Calu3 (cell line): Measurements from ENCODE around the genes SMIM1 and LRRC47.

- PRO-cap, result no peak
Observed at GRCh38 chr1:3127869-3128450, 59.0 kb downstream of the PRDM16 start.

DNA sequence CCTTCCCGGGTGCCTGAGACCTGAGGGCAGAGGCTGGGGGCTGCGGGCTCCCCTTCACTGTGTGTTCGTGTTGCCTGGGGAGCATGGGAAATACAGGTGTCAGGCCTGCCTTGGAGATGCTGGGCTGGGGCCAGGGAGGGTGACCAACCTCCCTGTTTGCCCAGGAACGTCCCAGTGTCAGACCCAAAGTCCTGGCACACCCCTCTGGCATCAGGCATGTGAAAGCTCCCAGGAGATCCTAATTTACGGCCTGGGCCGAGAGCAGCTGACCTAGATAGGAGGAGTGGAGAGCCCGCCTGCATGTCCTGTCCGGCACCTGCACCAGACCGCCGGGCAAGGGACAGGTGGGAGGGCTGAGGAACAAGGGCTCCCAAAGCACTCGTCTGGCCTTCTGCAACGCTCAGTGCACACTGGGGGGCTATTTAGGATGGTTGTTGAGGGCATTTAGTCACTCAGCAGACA, 124.8 kb downstream of the PRDM16 start:
- PRO-cap, result no peak

- PRO-cap, result no peak
Observed at GRCh38 chr1:3195501-3195984, 126.5 kb downstream of the PRDM16 start.

GRCh38 chr1:3240553-3241519, 171.8 kb downstream of the PRDM16 start:
- PRO-cap, result no peak

GRCh38 chr1:3247276-3247702, 178.3 kb downstream of the PRDM16 start:
- PRO-cap, result no peak

- PRO-cap, result bidirectional peak, plus-strand start at chr1:3313346, minus-strand start at chr1:3313207
Observed at GRCh38 chr1:3312828-3313524, 141.5 kb upstream of the ARHGEF16 start.

GRCh38 chr1:3314740-3315535, 139.5 kb upstream of the ARHGEF16 start:
- PRO-cap, result no peak

DNA sequence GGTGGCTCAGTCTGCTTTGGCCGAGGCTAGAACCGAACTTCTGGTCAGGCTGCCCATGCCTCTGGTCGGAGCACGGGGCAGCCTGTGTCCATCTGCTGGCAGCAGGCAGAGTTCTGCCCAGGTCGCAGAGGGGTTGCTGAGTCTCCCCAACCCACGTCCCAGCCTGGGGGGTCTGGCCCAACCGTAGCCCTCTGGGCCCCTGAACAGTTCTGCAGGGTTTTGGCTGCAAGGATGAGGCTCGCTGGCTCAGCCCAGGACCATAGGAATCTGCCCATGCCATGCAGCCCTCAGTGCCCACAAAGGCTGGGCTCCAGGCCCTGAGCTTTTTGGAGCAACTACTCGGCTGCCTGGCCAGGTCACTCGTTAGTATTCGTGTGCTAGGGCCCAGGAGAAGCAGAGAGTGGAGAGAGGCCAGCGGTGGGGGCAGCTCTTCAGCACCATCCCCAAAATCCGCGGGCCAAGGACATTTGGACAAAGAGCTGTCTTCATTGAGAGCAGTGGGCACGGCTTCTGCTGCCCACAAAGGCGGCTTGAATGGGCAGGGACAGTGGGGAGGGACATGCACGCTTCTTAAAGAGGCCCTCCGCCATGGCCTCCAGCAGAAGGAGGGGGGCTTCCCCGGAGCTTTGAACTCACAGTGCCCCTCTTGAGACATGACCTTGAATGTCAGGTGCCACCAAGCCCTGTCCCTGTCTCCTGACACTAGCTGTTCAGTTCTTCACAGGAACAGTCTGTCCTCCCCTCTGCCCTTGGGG, 106.3 kb upstream of the ARHGEF16 start:
- PRO-cap, result no peak

DNA sequence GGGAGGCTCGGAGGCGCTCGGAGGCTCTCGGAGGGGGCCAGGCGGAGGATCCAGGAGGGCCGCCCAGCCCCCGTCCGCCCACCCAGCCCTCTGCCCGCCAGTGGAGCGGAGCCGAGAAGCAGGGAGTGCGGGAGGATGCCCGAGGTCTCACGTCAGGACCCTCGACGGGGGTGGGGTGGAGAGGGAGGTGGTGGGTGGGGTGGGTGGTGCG, 60.3 kb upstream of the ARHGEF16 start:
- PRO-cap, result no peak

GRCh38 chr1:3576146-3576511, 35.2 kb downstream of the MEGF6 start:
- PRO-cap, result no peak

DNA sequence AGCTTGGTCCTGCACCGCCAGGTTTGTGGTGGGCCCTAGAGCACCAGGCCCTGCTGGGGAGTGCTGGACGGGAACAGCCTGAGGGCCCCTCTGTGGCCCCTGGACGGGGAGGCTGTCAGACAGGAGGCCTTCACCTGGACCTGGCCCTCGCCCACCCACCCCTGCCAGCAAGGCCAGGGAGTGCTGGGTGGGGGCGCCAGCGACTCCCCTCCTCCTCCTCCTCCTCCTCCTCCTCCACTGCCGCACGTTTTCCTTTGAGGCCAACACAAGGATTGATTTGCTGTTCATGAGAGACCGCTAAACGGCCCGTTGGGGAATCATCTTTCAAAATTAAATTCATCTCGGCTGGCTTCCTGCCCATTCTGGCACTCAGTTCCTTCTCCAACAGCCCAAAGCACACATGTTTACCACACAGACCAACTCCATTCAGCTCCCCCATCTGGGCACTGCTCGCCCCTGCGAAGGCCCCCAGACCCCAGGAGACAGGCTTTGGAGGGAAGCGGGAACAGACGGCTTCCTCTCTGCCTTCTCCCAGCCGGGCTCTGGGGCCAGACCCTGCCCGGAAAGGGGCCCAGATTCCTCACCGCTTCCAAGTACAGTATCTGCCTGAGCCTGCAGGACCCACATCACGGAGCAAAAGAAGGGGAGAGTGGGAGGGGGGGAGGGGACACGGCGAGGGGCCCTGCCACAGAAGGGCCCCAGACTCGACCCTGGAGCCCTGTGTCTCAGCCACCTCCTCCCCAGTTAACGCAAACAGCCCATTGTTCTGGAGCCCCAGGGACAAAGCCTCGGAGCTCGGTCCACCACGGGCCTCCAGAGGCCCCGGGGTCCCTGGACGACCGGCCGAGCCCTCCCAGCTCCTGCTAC, 808 bp downstream of the MEGF6 start:
- PRO-cap, result no peak

GRCh38 chr1:3623946-3624859, 612 bp upstream of the TPRG1L start:
- PRO-cap, result bidirectional peak, plus-strand start at chr1:3625045, minus-strand start at chr1:3624779

GRCh38 chr1:3739786-3740452, 12.3 kb upstream of the CCDC27 start:
- PRO-cap, result no peak

- PRO-cap, result bidirectional peak, plus-strand start at chr1:3772771, minus-strand start at chr1:3772480
Observed at GRCh38 chr1:3771941-3773008, at the start of gene SMIM1. Gene SMIM1, plus strand, starts transcription at chr1:3772749.

DNA sequence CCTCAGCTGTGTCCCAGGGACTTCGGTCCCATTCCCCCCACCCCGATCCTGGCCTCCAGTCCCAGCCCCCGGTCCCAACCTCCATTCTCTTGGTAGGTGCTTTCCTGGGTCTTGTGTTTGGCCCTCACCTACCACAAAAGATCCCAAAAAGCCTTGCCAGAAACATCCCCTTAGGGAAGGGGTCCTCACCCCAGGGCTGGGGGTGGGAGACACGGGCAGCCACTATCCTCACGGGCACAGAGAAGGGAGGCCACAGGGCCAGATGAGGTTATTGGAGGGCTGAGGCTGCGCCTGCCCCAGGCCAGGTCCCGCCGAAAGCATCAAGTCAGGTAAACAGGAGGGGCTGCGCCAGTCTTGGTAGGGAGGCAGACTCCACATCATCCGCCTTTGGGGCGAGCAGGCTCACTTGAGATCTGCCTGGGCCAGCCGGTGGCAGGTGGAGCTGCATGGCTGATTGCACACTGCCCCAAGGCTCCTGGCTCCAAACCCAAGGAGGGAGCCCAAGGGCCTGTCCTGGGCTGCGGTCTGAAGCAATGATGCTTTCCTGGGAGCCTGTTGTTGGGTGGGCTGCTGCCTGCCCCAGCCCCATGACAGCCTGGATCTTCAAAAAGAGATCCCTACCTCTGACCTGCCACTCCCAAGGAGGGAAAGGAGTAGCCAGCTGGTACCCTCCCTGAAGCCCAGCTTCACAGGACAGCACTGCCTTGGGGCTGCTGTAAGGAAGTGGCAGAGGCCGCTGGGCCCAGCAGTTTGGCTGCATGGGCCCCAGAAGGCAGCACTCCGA, 4.5 kb downstream of the SMIM1 start:
- PRO-cap, result no peak

GRCh38 chr1:3796165-3796793, at the start of gene LRRC47:
Gene LRRC47, minus strand, starts transcription at chr1:3796498.
- PRO-cap, result bidirectional peak, plus-strand start at chr1:3796584, minus-strand start at chr1:3796484

GRCh38 chr1:3844788-3845418, 12.1 kb downstream of the CEP104 start:
- PRO-cap, result no peak

DNA sequence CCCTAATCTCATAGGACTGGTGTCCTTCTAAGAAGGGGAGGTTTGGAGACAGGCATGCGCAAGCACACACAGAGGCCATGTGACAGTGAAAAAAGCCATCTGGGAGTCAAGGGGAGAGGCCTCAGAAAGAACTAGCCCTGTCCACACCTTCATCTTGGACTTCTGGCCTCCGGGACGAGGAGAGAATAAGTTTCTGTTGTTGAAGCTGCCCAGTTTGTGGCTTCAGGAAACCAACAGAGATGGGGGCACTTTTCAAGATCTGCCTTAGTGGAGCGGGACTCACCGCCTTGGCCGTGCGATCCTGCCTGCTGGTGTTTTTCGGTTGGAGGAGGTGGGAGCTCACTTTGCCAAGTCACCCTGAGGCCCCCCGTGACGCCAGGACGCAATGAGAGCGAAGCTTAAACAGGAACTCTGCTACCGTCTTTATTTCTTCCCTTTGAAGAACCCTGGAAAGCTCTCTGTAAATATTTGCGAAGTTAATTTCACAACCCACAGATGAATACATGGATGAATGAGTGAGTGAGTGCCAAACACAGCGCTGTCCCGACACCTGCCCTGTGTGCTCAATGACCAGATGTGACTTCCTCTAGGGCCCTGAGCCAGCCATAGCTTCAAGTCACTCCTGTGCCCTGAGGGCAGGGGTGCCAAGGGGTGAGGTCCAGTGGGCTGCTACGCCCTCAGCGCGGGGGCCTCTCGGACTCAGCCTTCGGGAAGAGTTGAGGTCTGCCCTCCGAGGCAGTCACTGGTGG, 42.6 kb upstream of the C1orf174 start:
- PRO-cap, result no peak

DNA sequence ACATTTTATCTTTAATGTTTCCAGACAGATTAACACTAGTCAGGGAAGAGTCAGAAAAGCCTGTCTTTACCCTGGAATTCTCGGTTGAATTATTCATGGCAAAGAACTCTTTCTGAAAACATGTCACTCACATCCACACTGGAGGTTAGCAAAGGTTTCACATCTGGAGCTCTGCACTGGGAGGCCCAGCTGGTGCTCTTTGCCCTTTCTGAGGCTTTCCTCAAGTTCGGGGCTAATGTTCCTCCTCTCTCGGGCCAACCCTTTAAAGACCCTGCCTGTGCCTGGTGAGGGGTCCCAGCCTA, 265.9 kb upstream of the C1orf174 start:
- PRO-cap, result no peak

DNA sequence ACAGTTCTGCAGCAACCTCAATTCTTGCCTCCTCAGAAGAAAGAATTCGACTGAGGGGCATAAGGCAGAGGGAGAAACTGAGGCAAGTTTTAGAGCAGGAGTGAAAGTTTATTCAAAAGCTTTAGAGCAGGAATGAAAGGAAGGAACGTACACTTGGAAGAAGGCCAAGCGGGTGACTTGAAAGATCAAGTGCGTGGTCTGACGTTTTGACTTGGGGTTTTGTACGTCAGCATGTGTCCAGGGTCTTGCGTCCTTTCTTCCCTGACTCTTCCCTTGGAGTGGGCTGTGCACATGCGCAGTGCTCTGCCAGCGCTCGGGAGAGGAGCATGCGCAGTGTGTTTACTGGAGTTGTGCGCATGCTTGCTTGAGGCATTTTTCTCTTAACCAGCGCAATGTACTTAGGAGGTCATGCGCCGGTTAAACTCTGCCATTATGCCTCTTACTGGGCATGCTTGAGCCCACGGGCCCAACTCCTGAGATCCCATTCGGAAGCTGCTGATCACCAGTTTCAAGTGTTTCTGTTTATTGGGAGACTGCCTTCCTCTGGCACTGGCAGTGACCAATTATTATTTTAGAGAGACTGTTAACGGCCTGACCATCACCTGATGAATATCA, 242.6 kb upstream of the AJAP1 start:
- PRO-cap, result no peak